ENCODE measurements around a stretch of chr16.

DNA sequence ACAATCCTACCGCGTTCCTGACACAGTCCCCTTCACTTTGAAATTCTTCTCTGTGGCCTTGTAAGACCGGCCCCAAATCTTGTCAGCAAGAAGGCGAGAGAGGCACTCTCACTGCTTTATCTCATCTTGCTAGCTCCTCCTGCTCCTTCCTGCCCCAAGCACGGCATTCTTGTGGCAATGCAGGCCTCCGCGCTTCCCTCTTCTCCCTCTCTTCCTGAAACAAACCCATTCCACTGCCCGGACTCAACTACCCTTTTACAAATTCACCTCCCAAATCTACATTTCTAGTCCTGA lies 16.5 kb downstream of the GLYR1 start:
- PRO-cap = no peak

GRCh38 chr16:4881481-4882332 lies 34.4 kb downstream of the UBN1 start:
- PRO-cap = no peak

GRCh38 chr16:4944511-4945225 lies 7.7 kb upstream of the PPL start:
- PRO-cap = no peak

GRCh38 chr16:4945577-4946180 lies 8.7 kb upstream of the PPL start:
- PRO-cap = no peak

DNA sequence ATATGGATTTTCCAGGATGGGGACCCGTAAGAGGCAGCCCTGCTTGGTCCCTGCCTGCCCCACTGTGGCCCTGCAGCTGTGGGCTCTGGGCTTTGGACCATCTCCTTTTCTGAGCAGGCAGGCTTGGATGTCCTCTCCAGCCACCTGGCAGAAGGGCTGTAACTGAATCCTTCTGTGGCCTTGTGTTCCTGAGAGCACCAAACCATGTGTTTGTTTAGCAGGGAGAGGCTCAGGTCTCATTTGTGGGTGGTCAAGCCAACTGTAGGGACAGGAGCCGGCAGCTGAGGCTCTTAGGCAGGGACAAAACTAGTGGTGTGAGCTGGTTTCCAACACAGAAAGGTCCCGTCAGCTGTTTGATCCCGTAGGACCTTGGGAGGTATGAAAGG lies 18.5 kb downstream of the SEC14L5 start:
- PRO-cap = no peak

DNA sequence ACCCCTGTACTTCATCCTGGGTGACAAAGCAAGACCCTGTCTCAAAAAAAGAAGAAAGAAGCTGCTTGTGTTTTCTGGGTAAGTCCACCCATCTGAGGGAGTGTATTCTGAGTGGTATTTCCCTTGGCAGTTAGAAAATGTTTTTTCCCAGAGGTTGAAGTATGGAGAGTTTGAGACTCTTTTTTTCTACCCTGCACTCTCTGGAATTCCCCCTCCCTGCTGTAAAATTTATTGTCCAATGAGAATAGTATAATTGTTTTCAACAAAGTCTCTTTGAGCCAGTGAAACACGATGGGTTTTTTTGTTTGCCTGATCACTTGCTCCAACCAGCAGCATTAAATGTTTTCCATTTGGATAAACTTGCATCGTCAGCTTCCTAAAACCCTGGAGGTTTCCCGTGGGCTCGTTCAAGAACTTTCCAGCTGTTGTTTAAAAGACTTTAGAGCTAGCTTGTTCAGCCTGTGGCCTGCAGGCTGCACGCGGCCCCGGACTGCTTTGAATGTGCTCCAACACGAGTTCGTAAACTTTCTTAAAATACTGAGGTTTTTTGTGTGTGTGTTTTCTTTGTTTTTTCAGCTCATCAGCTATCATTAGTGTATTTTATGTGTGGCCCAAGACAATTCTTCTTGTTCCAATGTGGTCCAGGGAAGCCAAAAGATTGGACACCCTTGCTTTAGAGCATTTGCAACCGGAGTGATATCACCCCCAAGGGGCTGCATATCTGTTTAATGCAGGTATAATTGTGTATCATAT lies 14.9 kb downstream of the NAGPA start:
- PRO-cap = no peak

DNA sequence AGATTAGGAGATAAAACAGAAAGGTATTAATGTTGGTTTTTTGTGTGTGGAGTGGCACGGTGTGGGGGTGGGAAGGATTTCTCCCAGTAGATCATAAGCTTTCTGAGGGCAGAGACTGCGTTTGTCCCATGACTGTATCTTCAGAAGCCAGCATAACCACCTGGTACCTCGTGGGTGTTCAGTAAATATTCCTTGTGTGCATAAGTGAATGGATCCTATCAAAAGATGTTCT lies 237.9 kb upstream of the EEF2KMT start:
- PRO-cap = no peak

DNA sequence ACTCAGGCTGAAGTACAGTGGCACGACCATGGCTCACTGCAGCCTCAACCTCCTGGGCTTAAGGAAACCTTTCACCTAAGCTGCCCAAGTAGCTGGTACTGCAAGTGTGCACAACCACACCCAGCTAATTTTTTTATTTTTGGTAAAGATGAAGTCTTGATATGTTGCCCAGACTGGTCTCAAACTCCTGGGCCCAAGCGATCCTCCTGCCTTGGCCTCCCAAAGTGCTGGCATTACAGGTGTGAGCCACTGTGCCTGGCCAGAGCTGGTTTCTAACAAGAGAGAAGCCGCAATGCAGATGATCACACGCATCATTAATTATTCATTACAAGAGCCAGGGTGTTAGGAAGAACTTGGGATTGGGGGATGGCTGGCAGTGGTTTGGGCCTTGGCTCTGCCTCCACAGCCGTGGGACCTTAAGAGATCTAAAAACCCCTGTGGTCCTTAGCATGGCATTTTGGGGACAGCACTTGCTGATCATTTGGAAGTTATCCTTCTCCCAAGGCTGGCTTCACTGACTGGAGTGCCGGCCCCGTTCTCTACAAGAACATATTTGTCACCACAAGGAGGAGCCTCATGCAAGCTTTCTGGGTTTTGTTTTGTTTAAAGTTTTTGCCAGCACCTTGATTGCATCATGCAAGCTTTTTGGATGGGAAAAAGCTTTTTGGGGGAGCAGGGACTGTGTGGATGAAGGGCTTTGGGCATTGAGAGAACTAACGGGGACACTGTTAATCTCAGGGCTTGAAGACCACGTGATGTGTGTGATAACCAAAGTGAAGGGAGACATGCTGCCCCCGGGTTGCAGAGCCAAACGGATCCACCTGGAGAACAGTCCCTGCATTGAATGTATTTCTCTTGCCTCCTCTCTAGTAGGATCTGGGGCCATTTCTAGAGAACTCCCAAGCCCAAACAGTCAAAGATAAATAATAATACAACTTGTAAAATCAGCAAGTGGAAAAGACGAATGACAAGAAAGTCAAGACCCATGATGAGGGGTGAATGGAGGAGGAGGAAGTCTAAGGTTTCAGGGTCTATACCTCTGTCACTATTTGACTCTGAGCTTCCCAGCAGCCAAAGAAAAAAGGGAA lies 17.5 kb downstream of the TMEM114 start:
- PRO-cap = no peak

- PRO-cap = no peak
Observed at GRCh38 chr16:8594042-8594574, 3.8 kb upstream of the TMEM114 start.

GRCh38 chr16:8842084-8842470 lies 26.7 kb downstream of the CARHSP1 start:
- PRO-cap = no peak

- PRO-cap = bidirectional peak, plus-strand start at chr16:8864002, minus-strand start at chr16:8863825
Observed at GRCh38 chr16:8863951-8864149, 5.0 kb downstream of the CARHSP1 start.

- PRO-cap = no peak
Observed at GRCh38 chr16:8894333-8895398, 12.5 kb downstream of the LITAFD start.

DNA sequence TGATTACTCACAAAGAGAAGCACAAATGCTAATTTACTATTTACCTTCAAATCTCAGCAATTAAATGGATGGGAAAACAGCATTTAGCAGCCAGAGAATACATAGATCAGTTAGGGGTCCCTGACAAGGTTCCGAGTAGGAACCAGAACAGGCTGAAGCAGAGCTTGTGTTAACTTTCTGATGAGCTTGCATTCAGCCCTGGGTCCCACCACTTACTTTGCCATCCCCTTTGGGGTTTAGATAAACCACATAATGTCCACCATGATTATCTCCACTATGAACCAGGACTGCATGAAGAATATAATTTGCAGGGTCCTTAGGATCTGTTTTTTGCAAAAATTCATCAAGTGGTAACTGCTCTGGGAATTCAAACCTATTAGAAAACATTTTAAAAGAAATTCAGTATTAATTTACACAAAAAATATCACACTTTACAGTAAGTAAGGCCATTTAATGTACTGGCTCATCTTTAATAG lies 24.1 kb downstream of the LITAFD start:
- PRO-cap = no peak

DNA sequence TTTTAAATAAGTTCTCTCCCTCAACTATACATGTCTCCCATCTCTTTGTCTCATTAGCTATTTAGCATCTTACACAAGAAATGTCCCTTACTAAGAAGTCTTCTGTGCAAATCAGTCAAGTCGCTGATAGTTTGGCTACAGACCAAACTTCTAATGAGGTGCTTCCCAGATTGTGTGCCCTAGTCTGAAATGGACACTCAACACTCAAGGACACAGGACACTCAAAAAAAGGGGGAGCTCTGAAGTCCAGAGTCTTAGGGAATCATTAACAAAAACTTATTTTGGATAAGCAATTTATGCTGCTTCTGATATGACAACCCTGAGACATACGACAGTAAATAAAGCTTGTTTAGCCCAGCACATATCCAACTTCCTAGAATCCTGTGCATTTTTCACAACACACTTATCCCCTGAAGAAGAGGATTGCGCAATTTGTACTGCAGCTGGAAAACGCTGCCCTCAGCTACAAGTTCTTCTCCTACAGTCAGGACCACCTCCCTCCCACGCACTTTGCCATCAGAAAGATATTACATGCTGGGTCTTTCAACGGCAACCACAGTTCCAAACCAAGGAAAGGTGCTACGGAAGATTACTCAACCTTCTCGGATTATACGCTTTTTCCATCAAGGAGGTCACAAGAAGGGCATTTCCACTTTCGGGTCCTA lies 35.5 kb downstream of the USP7 start:
- PRO-cap = no peak

DNA sequence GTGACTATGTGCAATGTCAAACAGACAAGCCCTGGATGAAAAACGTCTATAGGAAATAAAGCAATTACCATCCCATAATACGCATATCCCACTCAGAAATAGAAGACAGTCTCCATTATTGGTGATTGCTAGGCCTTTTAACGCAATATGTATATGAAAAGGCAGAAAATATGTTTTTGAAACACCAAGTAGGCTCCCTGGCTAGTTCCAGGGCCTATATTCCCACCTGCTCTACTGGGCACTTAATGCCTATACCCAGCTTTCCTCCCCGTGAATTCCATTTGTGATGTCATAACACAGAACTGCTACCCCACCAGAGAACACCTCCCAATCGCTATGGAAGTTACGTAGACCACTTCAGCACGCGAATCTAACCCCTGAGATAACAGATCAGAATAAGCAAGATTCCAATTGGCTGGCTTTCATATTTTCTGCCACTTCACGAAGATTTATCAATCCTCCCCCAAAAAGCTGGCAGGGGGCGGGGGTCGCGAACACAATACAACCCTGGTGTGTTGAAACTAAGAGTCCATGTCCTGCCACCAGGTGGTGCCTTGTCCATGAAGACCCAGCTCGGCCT lies 28.0 kb downstream of the USP7 start:
- PRO-cap = no peak

DNA sequence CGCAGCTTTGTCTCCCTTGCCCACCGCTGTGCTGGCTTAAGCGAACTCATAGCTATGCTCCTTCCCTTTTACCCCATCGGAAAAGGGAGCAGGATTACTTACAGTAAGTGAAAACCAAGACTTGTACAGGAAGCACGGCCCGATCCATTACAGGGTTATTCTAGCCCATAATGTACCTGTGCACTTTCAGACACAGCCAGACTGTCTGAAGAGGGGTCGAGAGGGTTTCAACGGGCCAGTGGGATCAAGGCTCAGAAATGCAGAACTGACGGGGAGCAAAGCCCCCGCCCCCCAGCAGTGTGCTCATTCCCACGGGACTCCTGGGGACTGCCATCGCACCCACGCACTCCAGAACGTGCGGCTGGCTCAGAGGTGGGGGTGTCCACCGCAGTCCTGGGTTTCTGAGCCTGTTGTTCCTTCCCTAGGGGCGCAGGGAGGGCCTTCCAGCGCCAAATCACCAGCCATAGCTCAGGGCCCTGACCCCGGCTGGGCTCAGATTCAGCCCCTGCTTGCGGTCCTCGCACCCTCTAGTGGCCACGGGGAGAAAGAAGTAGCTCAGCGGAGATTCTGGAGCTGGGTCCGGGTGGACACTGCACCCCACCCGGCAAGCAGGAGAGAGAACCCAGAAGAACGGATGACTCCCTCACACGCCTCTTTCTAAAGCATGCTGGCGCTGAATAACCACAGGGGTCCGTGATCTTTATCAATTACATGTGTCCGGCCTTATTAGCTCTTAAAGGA lies 44.9 kb upstream of the USP7 start:
- PRO-cap = no peak

DNA sequence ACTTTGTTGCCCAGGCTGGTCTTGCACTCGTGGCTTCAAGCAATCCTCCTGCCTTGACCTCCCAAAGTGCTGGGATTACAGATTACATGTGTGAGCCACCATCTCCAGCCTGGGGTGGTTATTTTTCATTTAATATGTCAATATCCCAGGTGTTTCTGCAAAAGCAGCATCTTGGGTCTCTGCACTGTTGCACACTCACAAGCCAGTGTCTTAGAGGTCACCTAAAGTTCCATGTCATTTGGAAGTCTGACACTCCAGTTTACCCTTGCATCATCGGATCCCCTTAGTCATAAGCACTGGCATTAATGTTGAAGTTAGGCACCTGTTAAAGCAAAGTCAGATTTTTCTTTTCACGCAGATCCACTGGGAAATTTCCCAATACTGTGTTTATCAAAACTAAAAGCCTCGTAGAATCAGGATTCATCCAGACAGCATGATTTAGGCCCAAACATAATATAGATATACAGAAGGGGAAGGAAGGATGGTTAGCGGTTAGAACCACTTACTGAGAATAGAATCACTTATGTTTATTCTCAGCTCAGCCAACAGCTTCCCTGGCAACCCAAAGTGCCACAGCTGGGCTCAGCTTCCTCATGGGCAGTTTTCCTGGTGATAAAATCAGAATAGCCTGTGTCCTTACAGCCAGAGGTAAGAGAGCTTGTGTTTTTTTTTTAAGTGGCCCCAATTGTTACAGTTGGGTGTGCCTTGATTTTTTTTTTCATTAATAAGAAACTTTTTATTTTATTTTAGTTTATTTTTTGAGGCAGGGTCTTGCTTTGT lies 30.1 kb upstream of the HAPSTR1 start:
- PRO-cap = no peak

DNA sequence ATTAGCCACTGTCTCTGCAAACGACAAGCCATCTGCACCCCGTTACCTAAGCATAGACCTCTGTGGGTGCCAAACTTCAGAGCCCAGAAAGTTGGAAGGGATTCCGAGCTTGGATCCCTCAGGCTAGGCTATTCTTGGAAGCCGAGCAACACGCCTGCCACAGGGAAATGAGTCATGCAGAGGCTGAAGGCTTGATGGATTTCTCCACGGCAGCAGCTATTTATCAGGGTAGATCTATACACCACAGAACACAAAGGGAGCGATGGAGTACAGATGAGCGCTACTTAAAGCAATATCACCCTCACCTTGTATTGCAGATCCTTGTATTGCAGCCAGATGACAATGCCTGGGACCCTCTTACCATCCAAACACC lies 101.8 kb downstream of the GRIN2A start:
- PRO-cap = no peak

- PRO-cap = no peak
Observed at GRCh38 chr16:10180539-10181136, 1.6 kb downstream of the GRIN2A start.

- PRO-cap = no peak
Observed at GRCh38 chr16:10391265-10392192, 5.7 kb downstream of the ATF7IP2 start.

Measured in Metastatic Lung Carcinoma in the Adrenal Gland (tissue), 1 donor.